AG10803 (cell line): Measurements from ENCODE around the genes CCDC177 and PCNX1.

GRCh38 chr14:69442001-69442563 is 42.4 kb upstream of the PLEKHD1 start:
- RRBS: no CpG with 5 or more reads among the region's 6 CpGs

- RRBS: no CpG with 5 or more reads among the region's 38 CpGs
Measured at GRCh38 chr14:69483717-69484111, 814 bp upstream of the PLEKHD1 start.

GRCh38 chr14:69574080-69575105 is at the start of gene CCDC177:
Gene CCDC177 (minus strand): TSS chr14:69574871.
- RRBS: 2% methylated on average over 15 of the region's 57 CpGs

GRCh38 chr14:69636051-69637080 is 25.0 kb downstream of the SUSD6 start:
- RRBS: no CpG with 5 or more reads among the region's 7 CpGs

DNA sequence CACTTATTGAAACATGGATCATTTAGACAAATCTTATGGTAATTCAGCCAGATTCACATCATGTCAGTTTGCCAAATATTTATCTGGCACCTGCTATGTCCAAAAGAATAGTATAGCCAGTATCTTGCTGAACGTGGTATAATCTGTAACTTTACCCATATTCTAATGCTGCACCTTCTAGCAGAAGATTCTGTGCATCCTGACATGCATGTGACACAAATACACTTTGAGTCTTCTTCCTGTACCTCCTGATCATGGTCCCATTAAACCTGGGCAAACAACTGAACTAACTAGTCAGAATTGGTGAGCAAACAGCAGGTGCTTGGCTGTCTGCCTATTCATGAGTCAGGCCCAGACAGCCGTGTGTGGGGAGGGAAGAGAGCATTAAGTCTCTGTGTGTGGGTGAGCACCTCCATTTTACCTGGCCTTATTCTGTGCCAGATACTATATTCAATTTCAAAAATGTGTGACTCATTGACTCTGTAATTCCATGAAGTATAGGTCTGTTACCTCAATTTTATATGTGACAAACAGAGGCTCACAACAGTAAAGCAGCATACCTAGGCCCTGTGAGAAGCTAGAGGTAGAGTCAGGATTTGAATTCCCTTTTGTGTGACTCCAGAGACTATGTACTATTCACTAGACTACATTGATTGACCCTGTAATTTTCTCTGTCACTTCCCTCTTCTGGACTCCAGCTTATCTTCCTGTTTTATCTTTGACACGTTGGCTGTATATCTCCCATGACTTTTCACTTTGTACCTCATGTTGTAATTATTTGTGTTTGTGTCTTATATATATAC is 32.1 kb downstream of the SUSD6 start:
- RRBS: no CpG with 5 or more reads among the region's 3 CpGs

- RRBS: no CpG with 5 or more reads among the region's 7 CpGs
Measured at GRCh38 chr14:69673537-69674148, 62.2 kb downstream of the SUSD6 start.

- RRBS: no CpG with 5 or more reads among the region's 9 CpGs
Measured at GRCh38 chr14:69712487-69713138, 54.3 kb upstream of the SRSF5 start.

- RRBS: no CpG with 5 or more reads among the region's 5 CpGs
Measured at GRCh38 chr14:69942341-69943114, 63.3 kb downstream of the SMOC1 start.

DNA sequence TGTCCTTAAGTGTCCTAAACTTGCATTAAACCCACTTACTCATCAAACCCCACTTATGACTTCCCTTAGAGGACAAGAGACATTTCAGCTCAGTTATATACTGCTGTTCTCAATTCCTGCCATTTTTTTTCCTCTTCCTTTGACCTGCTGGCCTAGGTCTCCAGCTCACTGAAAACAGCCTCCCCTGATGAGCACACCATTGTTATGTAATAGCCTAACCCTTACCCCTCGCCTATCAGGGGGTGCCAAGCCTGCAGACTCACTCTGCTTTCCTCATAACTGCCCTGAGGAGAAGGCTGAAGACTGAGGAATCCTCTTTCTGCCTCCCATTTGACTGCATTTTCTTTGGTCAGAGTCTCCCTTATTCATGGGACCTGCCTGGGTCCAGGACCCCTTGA is 41.1 kb upstream of the SLC8A3 start:
- RRBS: no CpG with 5 or more reads among the region's 1 CpG

GRCh38 chr14:70697652-70698012 is 55.9 kb downstream of the TTC9 start:
- RRBS: no CpG with 5 or more reads among the region's 2 CpGs

DNA sequence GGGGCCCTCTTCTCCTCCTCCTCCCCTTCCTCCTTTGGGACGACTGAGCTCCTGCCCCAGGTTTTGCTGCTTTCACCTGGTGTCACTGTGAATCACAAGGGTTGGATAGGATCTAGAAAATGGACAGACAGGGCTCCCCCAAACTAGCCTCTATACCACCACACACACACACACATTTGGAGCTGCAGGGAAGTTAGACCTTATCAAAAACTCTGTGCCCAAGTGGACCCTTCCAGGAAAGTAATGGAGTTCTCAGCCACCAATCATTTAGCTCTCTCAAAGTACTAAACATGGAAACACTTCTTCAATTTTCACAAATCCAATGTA is 71.0 kb downstream of the MAP3K9 start:
- RRBS: no CpG with 5 or more reads among the region's 1 CpG

DNA sequence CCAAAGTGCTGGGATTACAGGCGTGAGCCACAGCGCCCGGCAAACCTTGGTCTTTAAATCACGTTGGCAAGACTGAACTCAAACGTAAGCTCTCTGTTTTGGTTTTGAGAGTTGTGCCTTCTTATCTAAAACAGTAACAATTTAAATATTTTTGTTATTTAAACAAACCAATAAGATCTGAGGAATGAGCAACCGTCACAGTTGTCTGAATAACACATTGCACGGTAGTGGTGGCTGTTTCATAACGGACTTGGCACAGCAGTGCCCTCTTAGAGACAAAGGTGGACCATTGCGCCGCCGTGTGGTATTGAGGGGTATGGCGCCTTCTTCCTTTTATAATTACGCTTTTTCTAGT is 8.2 kb upstream of the MAP3K9 start:
- RRBS: no CpG with 5 or more reads among the region's 13 CpGs

DNA sequence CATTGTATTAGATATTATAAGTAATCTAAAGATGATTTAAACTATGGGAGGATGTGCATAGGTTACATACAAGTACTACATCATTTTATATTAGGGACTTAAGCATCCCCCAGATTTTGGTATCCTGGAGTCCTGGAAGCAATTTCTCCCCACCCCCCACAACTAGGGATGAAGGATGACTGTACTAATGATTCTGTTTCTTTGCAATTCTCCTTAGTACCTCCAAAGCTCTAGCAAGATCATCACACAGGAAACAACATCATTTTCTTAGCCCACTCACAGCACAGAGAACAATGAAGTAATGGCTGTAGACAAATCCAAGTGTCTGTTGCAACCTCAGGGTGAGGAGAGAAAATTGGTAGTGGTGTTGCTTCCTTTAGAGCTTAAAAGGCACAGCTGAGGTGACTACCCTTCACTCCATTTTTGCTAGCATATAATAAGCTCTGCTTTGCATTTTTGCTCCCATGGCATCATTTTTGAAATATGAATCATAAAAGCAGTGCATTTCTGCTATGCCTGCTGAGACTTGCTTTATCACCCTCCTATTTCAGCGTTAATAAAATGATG is 18.7 kb upstream of the PCNX1 start:
- RRBS: no CpG with 5 or more reads among the region's 1 CpG

DNA sequence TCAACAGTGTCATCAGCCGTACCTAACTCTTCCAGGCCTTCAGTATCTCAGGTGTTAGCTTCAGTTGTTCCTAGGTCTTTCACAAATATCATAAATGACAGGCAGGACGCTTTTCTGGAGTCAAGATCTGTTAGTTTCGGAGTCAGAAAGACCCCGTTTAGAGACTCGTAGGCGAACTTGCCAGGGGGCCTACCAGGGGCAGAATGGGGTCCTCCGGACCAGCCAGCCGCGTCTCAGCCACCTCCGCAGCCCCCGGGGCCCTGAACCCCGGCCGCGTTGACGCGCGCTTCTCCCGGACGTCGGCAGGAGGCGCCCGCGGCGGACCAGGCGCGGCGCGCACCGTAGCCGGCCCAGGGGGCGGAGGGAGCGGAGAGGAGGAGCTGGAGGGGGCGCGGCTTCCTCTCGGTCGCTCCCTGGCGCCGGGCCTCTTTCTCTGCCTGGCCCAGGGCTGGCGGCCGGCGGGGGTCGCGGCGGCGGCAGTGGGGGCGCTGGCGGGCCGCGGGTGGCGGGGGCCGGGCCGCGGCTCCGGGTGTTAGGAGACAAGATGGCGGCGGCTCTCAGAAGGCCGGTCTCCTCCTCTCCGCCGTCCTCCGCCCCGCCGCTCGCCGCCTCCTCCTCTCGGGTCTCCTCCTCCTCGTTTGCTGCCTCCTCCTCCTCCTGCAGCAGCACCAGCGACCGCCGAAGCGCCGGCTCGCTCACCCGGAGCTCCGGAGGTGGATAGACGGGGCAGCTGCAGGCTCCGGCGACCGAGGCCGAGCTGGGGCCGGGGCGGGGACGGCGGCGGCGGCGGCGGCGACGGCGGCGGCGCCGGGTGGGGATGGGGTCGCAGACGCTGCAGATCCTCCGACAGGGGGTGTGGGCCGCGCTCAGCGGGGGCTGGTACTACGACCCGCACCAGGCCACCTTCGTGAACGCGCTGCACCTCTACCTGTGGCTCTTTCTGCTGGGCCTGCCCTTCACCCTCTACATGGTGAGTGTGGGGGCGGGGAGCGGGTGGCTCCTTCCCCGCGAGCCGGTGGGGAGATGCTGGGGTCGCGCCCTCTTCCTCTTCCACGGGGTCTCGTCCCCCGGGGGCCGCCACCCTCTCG is at the start of gene PCNX1:
Gene PCNX1 (plus strand): TSS at position 426 of the 1,088 bp plus-strand sequence.
- RRBS: 2% methylated on average over 54 of the region's 116 CpGs

DNA sequence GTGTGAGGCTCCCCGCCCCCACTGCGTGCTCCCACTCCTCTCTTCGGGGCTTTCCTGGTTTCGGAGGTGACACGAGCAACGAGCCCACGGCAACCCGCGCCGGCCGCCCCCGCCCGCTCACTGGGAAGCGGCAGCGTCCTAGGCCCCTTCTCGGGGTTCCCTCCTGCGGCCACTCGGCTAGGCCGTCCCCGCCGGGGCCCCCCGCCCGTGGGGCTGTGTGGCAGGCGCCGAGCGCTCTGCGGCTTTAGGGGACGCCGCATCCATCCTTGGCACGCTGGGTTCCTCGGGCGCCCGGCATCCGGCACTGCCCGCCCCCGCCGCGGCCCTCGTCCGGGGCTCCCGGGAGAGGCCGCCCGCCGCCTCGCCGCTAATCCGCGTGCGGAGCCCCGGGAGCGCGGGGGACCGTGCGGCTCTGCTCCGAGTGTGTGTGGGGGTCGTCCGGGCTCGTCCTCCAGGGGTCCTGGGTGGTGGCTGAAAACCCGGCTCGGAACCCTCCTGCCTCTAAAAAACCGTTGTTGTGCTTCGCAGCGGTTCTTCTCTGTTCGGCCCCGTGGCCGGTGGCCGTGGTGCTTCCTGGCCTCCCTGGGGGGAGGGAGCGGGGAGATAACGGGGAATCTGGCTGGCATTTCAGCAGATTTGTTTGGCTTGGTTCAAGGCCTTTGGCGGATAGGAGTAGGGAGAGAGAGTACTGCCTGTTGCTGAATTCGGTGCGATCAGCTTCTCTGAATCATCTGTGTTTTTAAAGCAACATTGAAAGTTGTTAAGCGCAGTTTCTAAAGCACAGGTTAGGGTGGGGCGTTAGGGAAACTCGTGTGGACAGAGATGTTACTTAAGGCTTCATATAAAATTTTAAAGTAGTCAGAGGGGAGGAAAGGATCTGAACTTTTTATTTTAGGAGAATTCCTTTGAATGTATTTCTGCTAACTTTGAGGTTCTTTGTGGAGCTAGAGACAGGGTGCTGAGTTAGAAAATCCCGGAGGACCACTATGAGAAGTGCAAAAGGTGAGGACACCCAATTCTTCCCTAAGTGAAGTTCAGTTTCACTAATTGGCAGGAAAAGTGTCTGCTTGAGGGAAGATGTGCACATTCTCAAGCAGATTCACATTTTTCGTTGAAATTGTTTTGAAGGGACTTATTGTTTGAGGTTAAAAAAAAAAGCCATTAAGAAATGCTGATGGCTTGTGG is 1.3 kb downstream of the PCNX1 start:
- RRBS: 1% methylated on average over 44 of the region's 77 CpGs

DNA sequence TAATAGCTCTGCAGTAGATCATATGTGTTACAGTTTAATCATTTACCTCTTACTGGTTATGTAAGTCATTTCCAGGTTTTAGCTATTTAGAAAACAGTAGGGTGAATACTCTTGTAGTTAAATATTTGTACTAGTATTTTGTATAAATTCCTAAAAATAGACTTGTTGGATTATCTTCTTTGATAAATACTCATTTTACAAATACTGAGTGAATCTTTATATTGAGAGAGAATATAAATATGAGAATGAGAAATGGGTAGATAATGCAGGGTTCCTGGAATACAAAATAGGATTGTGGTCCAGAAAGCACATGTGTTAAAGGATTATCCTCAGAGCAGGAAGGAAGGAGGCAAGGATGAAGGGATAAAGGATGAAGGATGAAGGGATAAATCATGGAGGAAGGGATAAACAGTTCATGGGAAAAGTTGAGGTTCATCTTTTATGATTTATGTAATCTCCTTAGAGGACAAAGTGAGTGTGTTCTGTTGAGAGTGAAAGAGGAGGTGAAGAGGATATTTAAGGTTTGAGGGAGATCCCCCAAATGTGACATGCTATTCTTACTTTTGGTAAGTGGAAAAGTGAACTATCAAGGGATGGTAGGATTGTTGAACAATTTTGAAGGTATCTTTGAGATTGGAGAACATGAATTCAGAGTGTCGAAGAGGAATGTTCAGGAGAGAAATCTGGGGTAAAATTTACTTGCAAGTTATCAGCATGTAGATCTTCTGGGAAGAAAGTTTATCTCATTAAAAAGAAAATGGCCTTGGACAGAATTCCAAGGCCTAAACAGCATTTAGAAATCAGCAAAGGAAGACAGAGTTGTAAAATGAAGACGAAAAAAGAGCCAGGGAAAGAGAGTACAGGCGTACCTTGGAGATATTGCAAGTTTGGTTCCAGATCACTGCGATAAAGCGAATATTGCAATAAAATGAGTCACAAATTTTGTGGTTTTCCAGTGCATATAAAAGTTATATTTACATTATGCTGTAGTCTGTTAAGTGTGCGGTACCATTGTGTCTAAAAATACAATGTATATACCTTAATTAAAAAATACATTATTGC is 8.7 kb downstream of the PCNX1 start:
- RRBS: no CpG with 5 or more reads among the region's 6 CpGs

- RRBS: no CpG with 5 or more reads among the region's 5 CpGs
Measured at GRCh38 chr14:70977328-70977814, 70.1 kb downstream of the PCNX1 start.

GRCh38 chr14:71014354-71014811 is 107.1 kb downstream of the PCNX1 start:
- RRBS: no CpG with 5 or more reads among the region's 4 CpGs

DNA sequence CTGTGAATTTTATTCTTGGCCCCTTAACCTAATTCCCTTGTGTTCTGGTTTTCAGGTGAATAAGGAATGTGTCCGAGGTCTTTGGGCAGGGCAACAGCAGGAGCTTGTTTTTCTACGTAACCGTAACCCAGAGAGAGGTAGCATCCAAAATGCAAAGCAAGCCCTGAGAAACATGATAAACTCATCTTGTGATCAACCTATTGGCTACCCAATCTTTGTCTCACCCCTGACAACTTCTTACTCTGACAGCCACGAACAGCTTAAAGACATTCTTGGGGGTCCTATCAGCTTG is 196.0 kb downstream of the PCNX1 start:
- RRBS: no CpG with 5 or more reads among the region's 4 CpGs

- RRBS: no CpG with 5 or more reads among the region's 8 CpGs
Measured at GRCh38 chr14:71121433-71121878, 198.8 kb upstream of the SIPA1L1 start.